ENCODE results near the genes RBBP8 and LAMA3.

DNA sequence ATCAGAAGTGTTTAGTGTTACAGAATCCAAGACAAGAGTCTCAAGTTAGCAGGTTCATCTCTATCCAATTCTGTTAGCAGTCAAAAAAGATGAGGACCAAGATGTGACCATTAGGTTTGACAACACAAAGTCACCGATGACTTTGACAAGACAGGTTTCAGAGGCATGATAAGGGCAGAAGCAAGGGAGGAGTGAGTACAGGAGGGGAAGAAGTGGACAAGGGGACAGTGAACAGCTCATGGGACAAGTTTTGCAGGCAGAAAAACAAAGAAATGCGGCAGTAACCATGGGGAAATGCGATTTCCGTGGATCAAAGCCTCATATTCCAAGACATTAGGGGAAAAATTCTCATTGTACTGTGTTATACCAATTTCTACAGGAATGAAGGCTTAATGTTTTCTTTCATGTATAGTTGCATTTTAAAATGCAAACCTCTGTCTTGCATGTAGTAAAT, 109.1 kb downstream of the CTAGE1 start:
- RAMPAGE, long total RNA = no peak
- RRBS = no CpG with 5 or more reads among the region's 4 CpGs

DNA sequence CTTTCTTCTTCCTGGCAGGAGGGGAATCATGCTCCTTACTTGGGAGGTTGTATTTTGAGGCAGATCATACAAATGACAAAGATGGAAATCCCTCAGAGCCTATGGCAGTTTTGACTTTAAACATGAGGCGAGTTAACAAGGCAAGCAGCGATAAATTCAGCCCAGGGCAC, 68.4 kb downstream of the CTAGE1 start:
- RAMPAGE, long total RNA = no peak
- RRBS = no CpG with 5 or more reads among the region's 2 CpGs

- RAMPAGE, long total RNA = no peak
- RRBS = no CpG with 5 or more reads among the region's 1 CpG
Observed at GRCh38 chr18:22455186-22455718, 37.5 kb upstream of the CTAGE1 start.

GRCh38 chr18:22469925-22470482, 52.3 kb upstream of the CTAGE1 start:
- RAMPAGE, long total RNA = no peak
- RRBS = no CpG with 5 or more reads among the region's 4 CpGs

GRCh38 chr18:22683998-22684660, 249.0 kb upstream of the RBBP8 start:
- RAMPAGE, long total RNA = no peak
- RRBS = no CpG with 5 or more reads among the region's 3 CpGs

GRCh38 chr18:22932845-22934180, at the start of gene RBBP8:
RBBP8 (plus strand) TSS chr18:22933328.
- RAMPAGE, long total RNA = start-site peak on the plus strand at chr18:22933348-22933395, 1,016 and 1,175 reads in 2 replicates
- RRBS = 1% methylated on average over 11 of the region's 107 CpGs

- RAMPAGE, long total RNA = no peak
- RRBS = no CpG with 5 or more reads among the region's 10 CpGs
Observed at GRCh38 chr18:23143873-23144476, 8.7 kb downstream of the CABLES1 start.

DNA sequence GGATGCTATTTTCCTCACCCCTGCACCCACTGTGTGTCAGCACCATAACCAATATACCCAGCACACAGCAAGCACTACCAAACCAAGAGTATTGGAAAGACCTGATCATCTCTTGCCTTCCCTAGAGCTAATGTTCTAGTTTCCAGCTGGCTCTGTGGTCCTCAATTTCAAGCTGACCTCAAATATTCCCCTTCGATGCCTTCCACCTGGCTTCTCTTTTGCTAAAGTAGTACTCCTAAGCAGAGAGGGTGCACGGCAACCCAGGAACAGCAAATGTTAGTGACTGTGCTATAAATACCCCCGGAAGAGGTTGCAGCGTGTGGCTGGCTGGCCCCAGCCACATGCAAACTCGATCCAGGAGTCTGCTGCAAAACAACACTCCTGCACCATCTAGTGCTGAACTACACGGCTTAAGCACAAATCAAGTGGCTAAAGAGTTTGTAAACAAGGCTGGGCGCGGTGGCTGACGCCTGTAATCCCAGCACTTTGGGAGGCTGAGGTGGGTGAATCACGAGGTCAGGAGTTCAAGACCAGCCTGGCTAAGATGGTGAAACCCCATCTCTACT, 79.0 kb downstream of the TMEM241 start:
- RAMPAGE, long total RNA = no peak
- RRBS = no CpG with 5 or more reads among the region's 10 CpGs

DNA sequence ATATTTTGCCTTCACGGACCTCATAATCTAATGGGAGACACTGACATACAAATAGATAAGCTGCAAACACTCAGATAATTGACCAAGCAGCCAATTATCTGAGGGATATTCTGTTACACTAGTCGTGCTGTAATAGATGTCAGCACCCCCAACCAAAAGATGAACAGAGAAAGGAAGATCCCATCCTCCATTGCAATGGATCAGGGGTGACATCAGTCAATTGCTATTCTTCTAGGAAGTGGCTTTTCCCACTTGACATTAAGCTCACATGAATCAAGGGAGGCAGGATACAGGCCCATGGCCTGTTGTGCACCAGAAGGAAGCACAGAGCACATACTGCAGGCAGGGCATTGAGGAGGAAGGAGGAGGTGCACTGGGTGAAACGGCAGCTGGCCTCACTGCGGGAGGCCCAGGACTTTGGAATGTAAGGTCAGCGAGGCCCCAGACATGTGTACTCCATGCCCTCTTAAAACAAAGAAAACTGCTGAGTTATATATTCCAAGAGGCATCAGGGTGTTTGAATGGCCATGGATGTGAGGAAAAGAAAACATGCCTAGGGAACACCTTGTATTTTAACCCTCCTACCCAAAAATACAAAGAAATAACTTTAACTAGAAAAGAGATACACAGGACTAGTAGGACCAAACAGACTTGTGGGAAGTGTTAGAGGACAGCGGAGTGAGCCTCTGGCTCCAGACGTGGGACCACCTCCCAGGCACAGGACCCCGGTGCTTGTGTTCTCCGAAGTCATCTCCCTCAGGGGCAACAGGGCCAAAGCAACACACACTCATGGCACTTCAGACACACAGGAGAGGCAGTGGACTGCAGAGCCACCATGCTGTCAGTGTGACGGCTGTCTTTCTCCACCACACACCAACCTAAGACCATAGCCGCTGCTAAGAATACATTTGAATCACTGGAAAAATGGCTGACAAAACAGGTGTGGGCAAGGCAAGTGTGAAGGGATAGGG, 36.2 kb downstream of the TMEM241 start:
- RAMPAGE, long total RNA = no peak
- RRBS = no CpG with 5 or more reads among the region's 11 CpGs

GRCh38 chr18:23535362-23535703, 32.0 kb downstream of the RMC1 start:
- RAMPAGE, long total RNA = no peak
- RRBS = no CpG with 5 or more reads among the region's 7 CpGs

- RAMPAGE, long total RNA = no peak
- RRBS = no CpG with 5 or more reads among the region's 6 CpGs
Observed at GRCh38 chr18:23573768-23574489, 12.4 kb downstream of the NPC1 start.

GRCh38 chr18:23688805-23690081, at the start of gene LAMA3:
LAMA3 (plus strand) TSS chr18:23689453.
- RAMPAGE, long total RNA = no peak
- RRBS = 1% methylated on average over 17 of the region's 102 CpGs

DNA sequence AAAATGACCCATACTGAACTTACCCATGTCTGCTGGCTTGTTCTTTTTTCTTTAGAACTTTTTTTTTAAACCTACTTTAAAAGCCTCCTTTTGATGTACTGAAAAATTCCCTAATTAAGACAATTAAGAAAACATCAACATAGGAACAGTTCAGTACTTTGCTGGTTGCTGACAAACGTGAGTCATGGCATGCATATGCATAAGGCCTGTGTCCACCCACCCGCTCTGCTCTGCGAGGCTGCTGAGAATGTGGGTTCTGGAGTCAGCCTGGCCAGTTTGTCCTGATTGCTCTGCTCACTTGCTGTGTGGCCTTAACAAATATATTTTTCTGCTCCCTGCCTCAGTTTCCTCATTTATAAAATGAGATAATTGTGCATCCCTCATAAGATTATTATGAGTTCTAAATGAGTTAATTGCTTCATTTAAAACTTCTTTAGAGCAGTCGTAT, 27.3 kb downstream of the LAMA3 start:
- RAMPAGE, long total RNA = no peak
- RRBS = no CpG with 5 or more reads among the region's 4 CpGs

- RAMPAGE, long total RNA = no peak
- RRBS = 71% methylated on average over 5 of the region's 8 CpGs
Observed at GRCh38 chr18:23857877-23858147, 156.7 kb upstream of the TTC39C start.

DNA sequence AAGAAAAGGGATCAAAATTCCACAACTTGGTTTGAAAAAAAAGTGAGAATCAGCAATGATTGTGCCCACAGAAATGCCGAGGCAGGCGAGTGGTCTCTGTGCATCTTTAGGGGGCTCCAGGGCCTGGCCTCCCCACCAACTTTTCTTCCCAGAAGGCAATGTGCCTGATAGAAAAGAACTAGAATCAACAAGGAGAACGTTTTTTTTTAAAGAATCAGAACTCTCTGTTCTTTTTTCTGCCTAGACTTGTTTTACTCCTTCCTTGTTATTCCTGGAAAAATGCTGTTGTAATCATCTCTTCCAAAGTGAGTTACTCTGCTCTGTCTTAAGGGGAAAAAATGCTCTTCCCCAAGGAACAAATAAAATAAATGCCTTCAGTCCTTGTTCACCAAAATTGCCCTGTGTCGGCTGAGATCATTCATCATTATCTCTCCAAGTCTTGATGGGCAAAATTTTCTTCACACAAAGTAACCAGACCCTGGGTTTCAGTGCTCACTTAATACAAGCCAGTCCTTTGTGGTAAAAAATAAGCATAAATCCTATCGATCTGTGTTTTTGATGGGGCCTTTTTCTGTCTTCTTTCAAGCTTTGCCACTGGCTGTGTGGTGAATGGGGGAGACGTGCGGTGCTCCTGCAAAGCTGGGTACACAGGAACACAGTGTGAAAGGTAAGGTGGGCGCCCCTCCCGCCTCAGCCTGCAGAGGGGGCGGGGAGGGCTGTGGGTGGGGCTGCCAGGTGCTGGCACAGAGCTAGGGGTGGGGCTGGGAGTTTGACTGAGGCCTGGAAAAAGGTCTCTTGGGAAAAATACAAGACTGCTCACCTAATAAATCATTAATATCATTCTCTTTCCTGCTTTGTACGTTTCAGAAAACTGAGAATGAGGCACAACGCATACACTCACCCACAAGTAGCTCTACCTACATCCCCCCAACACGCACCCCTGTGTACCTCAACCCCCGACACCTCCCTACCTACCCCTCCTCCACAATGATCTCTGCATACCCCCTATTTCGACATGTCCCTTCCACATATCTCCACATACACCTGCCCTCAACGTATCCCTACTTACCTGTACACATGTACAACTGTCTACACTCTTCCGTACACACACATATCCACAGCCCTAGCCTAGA, 130.0 kb upstream of the TTC39C start:
- RAMPAGE, long total RNA = no peak
- RRBS = no CpG with 5 or more reads among the region's 17 CpGs

DNA sequence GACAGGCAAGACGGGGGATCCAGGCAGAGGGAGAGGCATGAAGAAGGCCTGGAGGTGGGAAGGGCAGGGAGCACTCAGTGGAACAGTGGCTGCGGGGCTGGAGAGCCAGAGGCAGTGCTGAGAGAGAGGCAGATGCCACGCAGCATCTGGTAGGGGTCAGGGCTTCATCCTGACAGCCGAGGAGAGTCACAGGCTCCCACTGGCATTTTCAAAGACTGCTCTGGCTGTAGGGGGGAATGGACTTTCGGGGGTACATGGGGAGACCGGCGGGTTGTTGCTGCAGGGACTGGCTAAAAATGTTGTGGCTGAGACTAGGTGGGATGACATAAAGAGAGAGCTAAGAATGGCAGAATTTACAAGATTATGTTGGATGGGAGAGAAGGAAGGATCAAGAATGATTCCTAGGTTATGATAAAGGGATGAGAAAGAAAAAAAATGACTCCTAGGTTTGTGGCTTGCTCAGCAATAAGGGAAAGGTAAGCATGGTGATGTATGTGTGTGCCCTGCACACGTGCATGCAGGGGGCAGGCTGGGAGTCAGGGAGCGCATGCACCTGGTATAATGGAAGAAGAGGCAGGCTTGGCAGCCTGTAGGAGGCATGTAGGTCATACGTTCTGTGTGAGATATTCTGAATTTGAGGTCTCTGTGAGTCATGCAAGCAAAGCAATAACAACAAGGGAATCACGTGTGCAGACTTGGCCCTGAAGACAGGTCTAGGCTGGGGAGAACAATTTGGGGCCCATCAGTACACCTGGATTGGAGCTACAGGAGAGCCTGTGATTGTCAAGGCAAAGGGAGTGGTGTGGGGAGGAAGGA, 94.7 kb upstream of the TTC39C start:
- RAMPAGE, long total RNA = no peak
- RRBS = no CpG with 5 or more reads among the region's 11 CpGs

- RAMPAGE, long total RNA = no peak
- RRBS = no CpG with 5 or more reads among the region's 4 CpGs
Observed at GRCh38 chr18:23936347-23936705, 78.2 kb upstream of the TTC39C start.

DNA sequence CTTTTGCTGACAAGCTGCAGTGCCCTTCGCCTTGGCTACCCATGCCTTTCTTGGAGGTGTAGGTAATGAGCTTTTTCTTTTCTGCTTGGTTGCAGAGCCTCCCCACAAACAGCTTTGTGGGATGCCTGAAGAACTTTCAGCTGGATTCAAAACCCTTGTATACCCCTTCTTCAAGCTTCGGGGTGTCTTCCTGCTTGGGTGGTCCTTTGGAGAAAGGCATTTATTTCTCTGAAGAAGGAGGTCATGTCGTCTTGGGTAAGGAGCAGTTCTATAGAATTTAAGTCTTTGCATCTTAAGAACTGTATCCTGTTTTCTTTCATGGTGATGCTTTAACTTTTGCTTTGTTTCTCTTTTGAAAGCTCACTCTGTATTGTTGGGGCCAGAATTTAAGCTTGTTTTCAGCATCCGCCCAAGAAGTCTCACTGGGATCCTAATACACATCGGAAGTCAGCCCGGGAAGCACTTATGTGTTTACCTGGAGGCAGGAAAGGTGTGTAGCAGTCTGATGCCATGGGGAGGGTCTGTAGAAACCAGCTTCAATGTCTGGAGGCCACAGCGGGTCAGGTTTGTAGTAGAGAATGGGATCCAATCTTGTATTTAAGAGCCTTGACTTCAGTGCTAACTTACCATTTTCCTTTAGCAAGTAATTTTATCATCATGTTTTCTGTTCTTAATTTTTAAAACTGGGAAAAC, 64.7 kb upstream of the TTC39C start:
- RAMPAGE, long total RNA = no peak
- RRBS = no CpG with 5 or more reads among the region's 7 CpGs

GRCh38 chr18:24076212-24076827, 61.8 kb downstream of the TTC39C start:
- RAMPAGE, long total RNA = no peak
- RRBS = no CpG with 5 or more reads among the region's 13 CpGs

- RAMPAGE, long total RNA = no peak
- RRBS = no CpG with 5 or more reads among the region's 5 CpGs
Observed at GRCh38 chr18:24114927-24115744, 23.7 kb upstream of the CABYR start.

Data from kidney epithelial cell (primary cell).